ENCODE measurements around the genes ZBED5 and TEAD1.

DNA sequence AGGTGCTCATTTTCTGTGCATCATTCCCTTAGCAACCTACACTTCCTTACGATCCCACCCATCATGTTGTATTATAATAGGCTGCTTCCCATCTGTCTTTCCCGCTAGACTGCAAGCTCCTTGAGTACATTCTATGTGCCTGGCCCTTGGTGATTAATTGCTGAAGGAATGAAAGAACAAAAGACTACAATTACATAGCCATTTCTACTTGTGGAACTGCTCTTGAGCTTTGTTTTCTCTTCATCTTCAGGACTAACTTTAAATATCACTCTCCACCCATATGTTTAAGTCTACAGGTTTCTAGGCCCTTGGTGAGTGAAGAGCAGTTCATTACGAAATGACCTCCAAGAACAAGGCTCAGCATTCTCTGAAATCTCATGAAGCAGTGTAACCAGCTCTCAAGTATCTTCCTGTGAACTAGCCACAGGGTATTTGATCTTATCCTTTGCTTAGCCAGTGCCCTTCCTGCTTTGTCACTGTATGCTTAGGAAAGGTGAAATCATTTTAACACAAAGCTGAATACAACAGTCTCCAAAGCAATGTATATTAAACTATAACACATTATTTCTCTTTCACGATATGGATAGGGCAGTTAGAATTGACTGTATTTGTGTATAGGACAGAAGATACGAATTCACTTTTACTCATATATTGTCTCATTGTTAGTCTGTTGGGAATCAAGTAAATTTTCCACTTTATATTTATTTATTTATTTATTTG is 20.4 kb upstream of the LYVE1 start:
- PRO-cap, result no peak
- RAMPAGE, long total RNA, result no peak

DNA sequence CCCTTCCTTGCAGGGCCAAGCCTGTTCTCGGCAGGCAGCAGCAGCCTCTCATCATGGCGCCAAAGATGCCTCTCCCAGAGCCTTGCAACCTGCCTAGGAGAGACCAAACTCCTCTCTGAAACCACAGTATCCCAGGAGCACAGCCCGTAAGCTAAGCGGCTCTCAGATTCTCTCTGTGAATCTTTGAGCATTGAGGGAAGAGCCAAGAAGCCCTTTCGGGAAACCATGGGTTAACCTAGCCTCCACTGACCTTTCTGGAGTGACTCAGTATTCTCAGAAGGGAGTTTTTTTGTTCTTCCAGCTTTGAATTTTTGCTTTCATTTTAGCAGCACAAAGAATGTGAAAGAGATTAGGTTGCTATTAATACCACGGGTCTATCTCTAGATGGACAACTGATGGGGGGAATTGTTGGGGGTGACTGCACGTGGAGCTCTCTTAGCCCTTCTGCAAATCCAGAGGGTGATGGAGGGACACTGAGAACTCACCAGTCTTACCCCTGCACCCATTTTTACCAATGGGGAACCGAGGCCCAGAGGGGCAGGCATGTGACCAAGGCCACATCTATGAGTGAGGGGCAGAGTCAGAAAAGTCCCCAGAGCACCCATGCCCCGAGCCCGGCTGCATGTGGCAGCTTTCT is 36.1 kb downstream of the IRAG1 start:
- PRO-cap, result no peak
- RAMPAGE, long total RNA, result no peak

- PRO-cap, result no peak
- RAMPAGE, long total RNA, result no peak
These were observed 20.4 kb downstream of the CTR9 start for GRCh38 chr11:10771473-10771894.

GRCh38 chr11:10857661-10858166 is at the start of gene ZBED5:
Gene ZBED5, minus strand, starts transcription at chr11:10858053.
- PRO-cap, result bidirectional peak, plus-strand start at chr11:10857799, minus-strand start at chr11:10857794; bidirectional peak, plus-strand start at chr11:10858225, minus-strand start at chr11:10858065
- RAMPAGE, long total RNA, result no peak

- PRO-cap, result no peak
- RAMPAGE, long total RNA, result no peak
These were observed 40.7 kb upstream of the ZBED5 start for GRCh38 chr11:10898549-10899035.

GRCh38 chr11:10931038-10932049 is 73.5 kb upstream of the ZBED5 start:
- PRO-cap, result no peak
- RAMPAGE, long total RNA, result no peak

- PRO-cap, result no peak
- RAMPAGE, long total RNA, result no peak
These were observed 74.5 kb upstream of the CSNK2A3 start for GRCh38 chr11:11427577-11427991.

DNA sequence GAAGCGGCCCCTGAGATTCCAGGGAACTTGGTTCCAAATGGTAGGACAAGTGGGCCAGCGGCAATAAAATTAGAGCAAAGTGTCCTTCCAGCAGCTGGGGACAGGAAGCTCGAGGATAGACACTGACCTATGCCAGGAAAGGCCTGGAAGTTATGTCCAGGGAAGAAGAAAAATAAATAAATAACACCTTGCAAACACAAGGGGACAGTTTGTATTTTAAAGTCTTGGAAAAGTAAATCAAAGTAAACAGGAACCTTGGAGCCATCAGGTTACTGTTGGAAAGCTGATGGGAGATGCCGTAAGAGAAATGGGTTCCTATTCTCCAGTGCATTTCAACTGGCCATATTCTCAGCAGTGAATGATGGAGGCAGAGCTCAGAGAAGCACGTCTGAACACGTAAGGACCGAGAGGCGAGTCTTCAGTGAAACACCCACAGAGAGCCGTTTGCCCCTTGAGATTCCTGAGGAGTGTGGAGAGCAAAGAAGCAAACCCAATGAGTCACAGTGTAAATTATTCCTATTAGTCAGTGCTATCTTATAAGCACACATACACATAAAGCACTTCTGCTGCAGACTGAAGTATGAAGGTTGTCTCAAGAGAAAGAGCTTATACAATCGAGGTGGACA is 37.6 kb downstream of the GALNT18 start:
- PRO-cap, result no peak
- RAMPAGE, long total RNA, result no peak

GRCh38 chr11:11993795-11994413 is 14.5 kb downstream of the DKK3 start:
- PRO-cap, result no peak
- RAMPAGE, long total RNA, result no peak

GRCh38 chr11:12006581-12007347 is 1.7 kb downstream of the DKK3 start:
- PRO-cap, result no peak
- RAMPAGE, long total RNA, result no peak

DNA sequence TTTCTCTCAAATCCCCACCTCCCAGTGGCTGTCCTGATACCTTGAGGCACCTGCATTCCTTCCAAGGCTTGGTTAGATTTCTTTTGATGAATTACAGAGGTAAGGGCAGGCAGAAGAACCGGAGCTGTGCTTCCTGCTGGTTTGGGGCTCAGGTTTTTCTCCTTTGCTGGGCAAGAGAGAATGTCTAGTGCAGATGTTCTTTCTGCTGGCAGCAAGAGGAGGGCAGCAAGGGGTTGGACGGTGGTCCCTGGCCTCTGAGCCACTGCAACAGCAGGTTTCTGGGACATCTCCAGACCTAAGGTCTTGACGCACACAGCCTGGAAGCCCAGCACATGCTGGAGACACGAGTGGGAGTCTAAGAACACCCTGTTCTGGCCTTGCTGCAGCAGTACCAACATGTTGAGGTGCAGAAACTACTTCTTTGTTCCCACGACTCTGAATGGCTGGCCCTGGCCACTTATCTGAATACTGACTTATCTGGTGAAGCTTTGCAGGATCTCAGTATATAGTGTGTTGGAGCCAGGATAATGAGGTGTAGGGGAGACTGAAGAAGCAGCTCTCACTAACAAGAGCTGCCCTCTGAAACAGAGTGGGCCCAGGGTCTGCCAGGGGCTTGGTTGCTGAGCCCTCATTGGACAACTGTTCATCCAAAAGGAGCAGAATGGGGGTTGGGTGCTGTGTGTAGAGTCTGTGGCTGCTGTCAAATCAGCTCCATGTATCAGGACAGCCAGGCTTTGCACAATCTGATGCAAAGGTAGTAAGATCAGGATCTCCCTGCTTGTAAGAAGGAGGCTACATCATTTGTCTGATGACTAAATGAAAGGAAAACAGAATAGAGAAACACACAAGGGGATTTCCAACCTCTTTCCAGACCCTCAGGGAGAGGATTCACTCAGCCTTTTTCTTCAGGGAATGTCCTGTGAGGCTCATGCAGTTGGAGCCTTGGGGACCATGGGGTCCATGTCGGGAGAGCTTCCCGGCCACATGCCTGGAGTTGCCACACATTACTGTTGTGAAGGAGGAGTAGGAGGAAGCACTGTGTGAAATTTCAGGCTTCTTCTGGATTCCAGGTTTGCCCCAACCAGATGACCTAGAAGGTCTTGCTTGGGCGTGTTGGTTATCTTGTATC is 7.0 kb downstream of the MICAL2 start:
- PRO-cap, result no peak
- RAMPAGE, long total RNA, result no peak

GRCh38 chr11:12159462-12160118 is 49.2 kb downstream of the MICAL2 start:
- PRO-cap, result no peak
- RAMPAGE, long total RNA, result no peak

- PRO-cap, result no peak
- RAMPAGE, long total RNA, result no peak
These were observed 65.5 kb downstream of the MICAL2 start for GRCh38 chr11:12175822-12176458.

DNA sequence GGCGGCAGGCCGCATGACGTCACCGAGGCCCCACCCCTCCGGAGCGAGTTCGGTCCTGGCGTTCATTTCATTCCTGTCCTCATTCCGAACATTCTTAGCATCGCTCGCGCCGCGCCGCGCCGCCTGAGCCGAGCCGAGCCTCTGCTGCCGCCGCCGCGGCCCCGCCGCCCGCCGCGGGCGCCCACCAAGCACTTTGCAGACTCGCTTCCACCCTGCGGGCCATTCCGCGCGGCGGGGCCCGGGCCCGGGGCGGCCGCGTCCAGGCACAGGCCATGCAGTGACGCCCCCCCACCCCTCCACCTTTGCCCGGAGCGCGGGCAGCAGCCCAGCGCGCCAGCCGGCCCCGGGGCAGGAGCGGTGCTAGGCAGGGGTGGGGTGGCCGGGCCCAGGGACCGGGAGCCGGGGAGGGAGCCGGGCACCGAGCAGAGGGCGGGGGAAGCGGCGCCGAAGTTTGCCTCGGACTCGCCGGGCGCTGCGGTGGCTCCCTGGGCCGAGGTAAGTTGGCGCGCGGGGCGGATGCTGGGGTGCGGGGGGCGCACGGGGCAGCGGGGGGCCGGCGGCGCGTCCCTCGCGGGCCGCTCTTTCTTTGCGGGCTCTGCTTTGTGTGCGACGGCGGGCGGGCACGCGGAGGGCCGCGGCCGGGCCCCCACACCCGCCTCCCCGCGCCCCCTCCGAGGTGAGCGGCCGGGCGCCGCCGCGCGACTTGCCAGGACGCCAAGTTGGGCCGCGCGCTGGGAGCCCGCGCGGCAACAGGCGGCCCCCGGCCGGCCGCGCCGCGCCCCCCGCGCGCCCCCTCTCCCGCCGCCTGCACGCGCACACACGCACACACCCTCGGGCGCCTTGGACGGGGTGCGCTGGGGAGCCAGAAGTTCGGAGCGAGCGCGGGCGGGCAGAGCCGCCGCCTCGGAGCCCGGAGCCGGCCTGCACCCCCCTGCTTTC is at the start of gene TEAD1:
Gene TEAD1 (plus strand): TSS at position 82 of the 939 bp plus-strand sequence.
- PRO-cap, result no peak
- RAMPAGE, long total RNA, result no peak

DNA sequence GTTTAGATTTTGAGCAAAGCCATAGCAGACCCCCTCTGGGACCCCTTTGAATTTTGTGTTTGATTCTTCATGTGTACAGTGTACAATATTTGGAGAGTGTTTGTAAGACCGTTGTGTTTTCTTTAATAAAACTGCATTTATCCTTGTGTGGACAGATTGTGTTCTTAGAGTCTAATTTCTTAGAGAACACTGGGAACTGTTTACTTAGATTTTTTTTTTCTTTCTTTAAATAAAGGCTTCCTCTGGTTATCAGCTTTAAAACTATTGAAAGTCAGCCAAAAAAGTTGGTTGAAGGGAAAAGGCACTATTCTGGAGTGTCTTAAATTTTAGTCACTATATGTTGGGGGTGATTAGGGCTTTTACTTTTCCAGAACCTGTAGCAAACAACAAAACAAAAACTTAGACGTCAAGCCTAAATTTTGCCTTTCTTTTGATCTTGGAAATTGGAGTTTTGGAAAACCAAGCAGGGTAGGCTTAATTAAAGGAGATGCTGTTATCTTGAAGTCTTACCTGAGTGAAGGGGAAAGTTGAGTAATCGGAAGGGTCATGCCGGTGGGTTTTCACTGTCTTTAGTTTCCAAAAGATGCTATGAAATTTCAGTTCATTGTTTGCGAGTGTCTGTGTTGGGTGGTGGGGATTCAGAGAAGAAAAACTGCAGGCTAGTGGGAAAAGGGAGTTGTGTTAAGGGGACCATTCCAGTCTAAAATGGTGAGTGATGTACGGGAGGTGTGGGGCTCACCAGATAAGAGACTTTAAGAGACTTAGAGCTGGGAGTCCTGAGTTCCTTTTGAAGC is 27.0 kb downstream of the TEAD1 start:
- PRO-cap, result no peak
- RAMPAGE, long total RNA, result no peak

- PRO-cap, result no peak
- RAMPAGE, long total RNA, result no peak
These were observed 36.7 kb downstream of the TEAD1 start for GRCh38 chr11:12710886-12711377.

DNA sequence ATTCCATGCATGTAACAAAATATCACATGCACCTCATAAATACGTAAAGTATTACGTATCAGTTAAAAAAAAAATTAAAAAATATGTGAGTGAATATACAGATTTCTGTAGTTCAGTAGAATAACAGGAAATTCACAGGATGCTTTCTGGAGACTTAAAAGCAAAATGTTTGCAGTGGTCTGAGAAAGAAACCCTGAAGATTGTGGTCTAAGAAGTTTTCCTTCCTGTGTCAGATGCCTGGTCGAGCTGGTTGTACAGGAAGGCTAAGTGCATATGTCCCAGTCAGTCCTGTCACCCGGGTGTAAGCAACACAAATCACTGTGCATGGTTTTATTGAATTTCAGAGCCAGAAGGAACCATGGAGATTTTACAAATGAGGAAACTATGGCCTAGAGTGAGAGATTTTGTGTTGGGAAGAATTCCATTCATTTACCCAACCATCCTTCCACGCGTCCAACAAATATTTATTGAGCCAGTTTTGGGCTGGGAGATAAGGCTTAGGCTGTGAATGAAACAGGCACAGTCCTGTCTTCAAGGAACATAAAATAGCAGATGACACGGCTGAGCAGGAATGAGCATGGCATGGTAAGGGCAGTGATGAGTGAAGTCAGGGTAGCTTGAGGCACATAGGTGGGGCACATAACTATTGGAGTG is 51.5 kb downstream of the TEAD1 start:
- PRO-cap, result no peak
- RAMPAGE, long total RNA, result no peak

DNA sequence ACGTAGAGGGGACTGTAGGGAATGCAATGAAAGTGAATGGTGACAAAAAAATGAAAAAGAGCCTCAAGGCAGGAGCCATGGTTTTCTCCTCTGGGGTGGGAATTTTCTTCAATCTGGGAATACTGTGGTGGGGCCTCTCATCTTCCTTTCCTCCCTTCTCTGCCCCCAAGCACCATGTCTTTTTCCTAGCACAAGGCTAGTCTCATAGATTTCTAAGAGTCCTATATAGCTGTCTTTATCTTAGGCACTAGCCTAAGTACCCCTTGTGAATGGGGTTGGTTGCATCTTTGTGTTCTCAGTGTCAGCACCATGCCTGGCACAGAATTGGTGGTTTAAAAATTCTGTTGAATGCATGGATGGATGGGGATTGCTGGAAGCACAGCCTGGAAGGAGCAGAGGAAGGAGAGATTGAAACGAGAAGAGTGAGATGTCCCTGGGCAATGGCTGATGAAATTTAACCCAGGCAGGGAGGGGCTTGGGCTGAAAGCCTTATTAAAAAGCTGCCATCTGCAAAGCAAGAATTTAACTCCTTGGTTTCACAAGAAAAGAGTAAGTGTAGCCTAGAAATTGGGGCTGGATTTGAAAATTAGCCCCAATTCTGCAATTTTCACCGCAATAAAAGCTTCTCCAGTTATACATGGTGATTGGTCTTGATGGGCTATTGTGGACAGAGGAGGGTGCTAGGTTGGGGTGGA is 126.6 kb downstream of the TEAD1 start:
- PRO-cap, result no peak
- RAMPAGE, long total RNA, result no peak

- PRO-cap, result no peak
- RAMPAGE, long total RNA, result no peak
These were observed 40.6 kb upstream of the RASSF10 start for GRCh38 chr11:12968592-12968810.

GRCh38 chr11:13007929-13008376 is 1.2 kb upstream of the RASSF10 start:
- PRO-cap, result no peak
- RAMPAGE, long total RNA, result no peak